Aortic smooth muscle cell (primary cell): ENCODE measurements around a stretch of chr6.

- RRBS: 93% methylated on average over 6 of the region's 48 CpGs
These were observed 45.8 kb upstream of the KIF25 start for GRCh38 chr6:167951356-167952292.

- RRBS: no CpG with 5 or more reads among the region's 3 CpGs
These were observed 26.1 kb upstream of the KIF25 start for GRCh38 chr6:167971252-167971811.

GRCh38 chr6:168200606-168201013 lies 119.0 kb downstream of the DACT2 start:
- RRBS: no CpG with 5 or more reads among the region's 7 CpGs

- RRBS: no CpG with 5 or more reads among the region's 7 CpGs
These were observed 112.6 kb downstream of the DACT2 start for GRCh38 chr6:168207043-168207284.

GRCh38 chr6:168225226-168225716 lies 94.3 kb downstream of the DACT2 start:
- RRBS: no CpG with 5 or more reads among the region's 8 CpGs

GRCh38 chr6:168270761-168271401 lies 48.7 kb downstream of the DACT2 start:
- RRBS: no CpG with 5 or more reads among the region's 17 CpGs

GRCh38 chr6:168322907-168323424 lies 3.4 kb upstream of the DACT2 start:
- RRBS: no CpG with 5 or more reads among the region's 2 CpGs

DNA sequence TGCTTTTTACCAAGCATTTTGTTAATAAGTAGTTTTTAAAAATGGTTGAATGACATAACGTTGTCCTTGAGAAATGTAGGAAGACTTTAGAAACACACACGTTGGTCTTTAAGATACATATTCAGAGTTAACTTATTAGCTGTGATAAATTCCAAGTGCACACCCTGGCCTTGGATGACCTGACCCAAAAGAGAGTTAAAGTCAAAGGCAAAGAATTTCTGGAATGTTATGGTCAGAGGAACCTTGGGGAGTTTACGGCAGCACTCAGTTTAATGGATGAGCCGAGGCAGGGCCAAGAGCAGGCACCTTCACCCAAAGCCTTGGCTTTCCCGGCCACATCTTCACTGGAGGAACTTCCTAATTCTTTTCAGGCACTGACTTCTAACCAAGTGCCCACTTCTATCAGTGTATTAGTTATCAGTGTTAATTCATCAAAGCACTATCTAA lies 200.5 kb downstream of the SMOC2 start:
- RRBS: no CpG with 5 or more reads among the region's 5 CpGs

- RRBS: no CpG with 5 or more reads among the region's 14 CpGs
These were observed 245.3 kb downstream of the SMOC2 start for GRCh38 chr6:168686248-168686745.

DNA sequence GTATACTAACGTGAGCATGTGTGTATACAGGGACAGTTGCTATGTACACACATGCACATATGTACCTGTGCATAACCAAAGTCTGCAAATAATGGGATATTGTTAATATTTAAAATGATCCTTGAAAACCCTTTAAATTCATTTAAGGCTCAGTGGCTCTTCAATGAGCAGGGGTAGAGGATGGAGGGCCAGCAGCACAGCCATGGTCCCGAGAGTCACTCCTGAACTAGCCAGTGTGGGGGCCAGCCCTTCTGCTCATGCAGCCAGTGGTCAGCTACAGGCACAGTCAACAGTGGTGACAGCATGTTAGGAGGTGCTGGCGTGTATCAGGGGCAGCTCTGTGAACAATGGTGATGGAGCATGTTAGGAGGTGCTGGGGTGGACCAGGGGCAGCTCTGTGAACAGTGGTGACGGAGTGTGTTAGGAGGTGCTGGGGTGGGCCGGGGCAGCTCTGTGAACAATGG lies 378.6 kb downstream of the THBS2 start:
- RRBS: no CpG with 5 or more reads among the region's 5 CpGs

DNA sequence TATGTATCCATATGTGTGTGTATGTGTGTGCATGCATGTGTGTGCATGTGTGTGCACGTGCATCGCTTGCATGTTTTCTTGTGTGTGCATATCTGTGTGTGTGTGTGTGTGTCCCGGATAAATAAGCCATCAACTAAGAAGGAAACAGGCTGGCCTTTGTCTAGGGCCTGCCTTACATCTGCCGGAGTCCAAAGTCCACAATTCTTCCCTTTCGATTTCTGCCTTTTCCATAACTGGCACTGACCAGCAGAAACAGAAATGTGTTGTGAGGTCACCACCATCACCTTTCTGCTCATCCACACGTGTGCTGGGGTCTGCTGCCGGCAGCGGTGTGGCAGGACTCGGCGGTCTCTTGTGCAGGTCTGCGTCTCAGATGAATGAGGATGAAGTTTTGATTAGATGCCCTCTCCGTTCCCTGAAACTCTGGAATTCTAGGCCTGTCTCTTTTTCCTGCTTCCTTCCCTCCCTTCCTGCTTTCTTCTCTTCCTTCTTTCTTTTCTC lies 358.0 kb downstream of the THBS2 start:
- RRBS: 36% methylated on average over 2 of the region's 12 CpGs

GRCh38 chr6:169071021-169071220 lies 182.7 kb downstream of the THBS2 start:
- RRBS: no CpG with 5 or more reads among the region's 1 CpG

GRCh38 chr6:169157955-169158535 lies 95.6 kb downstream of the THBS2 start:
- RRBS: 4% methylated on average over 8 of the region's 14 CpGs

- RRBS: no CpG with 5 or more reads among the region's 28 CpGs
These were observed 84.5 kb downstream of the THBS2 start for GRCh38 chr6:169168949-169169761.

GRCh38 chr6:169174929-169175328 lies 78.7 kb downstream of the THBS2 start:
- RRBS: no CpG with 5 or more reads among the region's 23 CpGs

- RRBS: no CpG with 5 or more reads among the region's 19 CpGs
These were observed 24.1 kb downstream of the THBS2 start for GRCh38 chr6:169229449-169230069.

- RRBS: no CpG with 5 or more reads among the region's 6 CpGs
These were observed 2.3 kb downstream of the THBS2 start for GRCh38 chr6:169251317-169251689.

- RRBS: no CpG with 5 or more reads among the region's 3 CpGs
These were observed 1.2 kb downstream of the C6orf120 start for GRCh38 chr6:169703088-169703534.

DNA sequence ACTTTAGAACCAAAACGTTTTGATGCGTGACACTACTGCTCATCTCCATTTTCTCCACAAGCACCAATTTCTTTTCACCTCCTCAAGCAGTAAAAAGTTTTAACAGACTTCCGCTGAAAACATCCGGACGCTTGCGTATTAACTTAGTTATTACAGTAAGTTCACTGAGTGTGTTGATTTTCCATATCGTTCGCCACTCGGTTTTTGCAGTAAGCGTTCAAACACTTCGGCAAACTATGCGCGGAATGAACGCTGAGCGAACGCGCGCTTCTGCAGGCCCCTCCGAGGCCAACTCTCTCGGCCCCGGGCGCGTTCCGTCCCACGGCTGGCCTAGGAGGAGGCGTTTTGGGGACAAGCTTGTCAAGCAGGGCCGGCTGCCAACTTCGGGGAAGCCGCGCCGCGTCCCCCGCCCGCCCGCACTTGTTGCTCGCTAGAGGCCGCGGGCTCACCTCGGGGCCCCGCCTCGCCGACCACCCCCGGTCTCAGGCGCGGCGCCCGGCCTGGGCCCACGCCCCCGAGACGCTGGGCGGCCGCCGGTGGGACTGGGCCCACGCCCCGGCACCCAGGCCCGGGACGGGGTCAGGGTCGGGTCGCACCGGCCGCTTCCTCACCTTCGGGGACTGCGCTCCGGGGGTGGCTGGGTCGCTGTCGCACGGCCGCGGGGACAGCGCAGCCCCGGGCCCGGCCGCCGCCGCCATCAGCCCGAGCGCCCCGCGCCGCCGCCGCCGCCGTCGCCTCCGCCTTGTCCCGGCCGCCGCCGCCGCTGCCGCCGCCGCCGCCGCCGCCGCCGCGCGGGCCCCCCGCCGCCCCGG lies 860 bp downstream of the PHF10 start:
- RRBS: 1% methylated on average over 58 of the region's 104 CpGs

- RRBS: no CpG with 5 or more reads among the region's 3 CpGs
These were observed 153.9 kb downstream of the ERMARD start for GRCh38 chr6:169905413-169905641.